Pericardium (tissue), 1 donor: ENCODE measurements around a stretch of chr11.

DNA sequence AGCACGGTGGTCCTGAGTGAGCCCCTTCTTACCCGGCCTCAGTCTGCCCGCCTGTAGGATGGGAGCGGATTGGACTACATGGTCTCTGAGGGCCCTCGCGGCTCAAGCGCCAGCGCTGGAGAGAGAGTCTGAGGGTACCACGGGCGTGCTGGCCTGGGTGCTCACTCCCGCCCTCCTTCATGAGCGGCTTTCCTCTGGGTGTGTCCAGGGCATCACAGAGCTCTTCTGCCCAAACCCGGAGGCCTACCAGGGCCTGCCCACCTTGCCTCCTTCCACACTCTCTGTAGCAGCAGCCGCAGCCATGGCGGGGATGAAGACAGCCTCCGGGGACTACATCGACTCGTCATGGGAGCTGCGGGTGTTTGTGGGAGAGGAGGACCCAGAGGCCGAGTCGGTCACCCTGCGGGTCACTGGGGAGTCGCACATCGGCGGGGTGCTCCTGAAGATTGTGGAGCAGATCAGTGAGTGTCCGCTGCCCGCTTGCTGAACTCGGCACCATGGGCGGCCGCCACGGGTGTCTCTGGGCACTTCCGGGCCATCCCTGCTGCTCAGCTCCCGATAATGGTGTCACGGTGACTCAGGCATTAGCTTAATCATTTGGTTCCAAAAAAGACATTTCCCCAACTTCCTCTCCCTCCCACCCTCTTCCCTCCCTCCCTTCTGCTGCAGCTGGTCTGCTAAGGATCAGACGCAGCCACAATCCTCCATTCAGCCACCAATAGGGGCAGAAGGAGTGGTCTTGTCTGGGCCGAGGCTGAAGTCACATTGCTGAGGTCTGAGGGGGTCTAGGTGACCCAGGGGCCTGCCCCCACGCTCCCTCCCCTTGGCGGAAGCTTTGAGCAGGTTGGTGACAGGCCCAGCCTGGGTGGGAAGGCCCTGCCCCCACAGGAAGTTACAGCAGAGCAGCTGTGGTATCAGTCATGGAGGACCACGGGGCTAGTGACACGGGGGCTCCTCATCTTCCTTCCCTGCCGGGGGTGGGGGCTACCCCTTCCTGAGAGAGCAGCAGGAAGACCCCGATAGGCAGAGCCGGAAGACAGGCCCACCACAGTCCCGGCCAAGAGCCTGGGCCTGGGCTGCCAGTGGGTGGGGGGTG is 891 bp downstream of the FERMT3 start:
- RRBS = 24% methylated on average over 7 of the region's 44 CpGs

DNA sequence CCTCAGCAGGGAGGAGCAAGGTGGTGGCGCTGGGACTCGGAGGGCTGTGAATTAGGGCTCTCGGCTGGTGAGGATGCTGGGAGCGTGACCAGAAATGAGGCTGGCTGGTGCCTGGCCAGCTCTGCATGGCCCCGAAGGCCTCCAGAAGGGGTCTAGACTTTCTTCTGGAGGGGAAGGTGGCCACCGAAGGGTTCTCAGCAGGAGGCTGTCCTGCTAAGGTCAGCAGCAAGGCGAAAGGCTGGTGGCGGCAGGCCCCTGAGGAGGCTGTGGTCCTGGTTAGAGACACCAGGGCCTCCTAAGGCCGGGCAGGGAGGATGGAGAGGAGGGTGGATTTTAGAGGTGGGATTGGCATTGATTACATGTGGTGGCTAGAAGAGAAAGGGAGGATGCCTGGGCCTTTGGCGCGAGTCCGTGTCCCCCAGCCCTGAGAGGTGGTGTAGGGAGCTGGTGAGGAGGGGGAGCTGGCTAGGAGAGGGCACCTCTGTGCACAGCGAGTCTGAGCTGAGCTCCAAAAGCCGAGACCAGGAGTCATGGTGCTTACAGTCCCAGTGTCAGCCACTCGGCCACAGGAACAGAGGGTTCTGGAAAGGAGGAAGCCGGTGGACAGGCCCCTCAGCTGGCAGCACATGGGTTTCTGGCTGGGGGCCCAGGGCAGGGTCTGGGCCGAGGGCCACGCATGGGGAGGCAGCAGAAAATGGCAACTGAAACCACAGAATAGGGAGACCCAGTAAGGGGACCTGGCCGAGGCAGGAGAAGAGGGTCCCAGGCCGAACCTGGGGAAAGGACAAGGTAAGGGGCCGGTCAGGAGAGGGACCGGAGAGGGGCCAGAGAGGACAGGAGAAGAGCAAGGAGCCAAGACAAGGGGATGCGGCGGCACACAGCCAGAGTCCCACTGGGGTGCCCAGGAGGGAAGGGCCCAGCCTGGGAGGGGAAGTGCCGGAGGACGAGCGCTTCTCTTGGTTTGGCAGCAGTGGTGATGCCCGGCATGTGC is 2.5 kb downstream of the FERMT3 start:
- RRBS = 79% methylated on average over 5 of the region's 28 CpGs

DNA sequence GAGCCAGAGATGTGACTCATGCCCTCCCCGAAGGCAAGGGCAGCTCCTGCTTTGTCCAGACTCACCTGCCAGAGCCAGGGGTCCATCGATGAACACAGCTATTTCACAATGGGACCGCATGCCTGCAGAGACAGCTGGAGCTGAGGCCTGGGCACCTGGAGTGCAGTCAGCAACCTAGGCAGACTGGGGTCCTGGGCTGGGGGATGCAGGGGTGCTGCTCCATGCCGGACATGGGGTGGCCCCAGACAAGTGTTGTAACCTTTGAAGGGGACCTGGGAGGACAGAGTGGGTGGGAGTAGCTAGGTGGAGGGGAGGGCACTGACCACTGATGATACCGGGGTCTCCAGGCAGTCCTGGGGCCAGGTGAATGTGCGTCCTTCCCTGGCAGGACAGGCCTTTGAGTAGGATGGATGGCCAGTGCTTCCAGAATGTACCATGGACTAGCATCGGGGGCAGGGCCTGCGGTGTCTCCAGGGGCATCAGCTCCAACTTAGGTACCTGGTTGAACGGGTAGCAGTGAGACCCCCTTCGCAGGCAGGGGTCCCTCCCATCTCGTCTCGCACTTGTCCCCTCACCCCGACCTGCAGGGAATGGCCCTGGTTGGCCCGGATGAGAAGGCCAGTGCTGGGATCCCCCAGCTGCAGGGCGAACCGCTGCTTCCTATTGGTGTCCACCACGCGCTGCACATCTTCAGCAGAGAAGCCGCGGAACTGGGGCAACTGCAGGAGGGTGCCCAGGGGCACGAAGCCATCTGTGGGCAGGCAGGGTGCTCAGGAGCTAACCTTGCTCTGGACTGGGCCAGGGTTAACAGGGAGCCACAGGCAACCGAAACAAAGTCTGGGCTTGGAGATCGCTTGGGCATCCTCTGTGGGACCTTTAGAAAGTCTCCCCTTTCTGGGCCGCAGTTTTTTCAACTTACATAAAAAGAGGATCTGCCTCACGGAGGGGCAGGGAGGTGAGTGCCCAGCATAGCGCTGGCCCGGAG is 1.5 kb downstream of the TRPT1 start:
- RRBS = 76% methylated on average over 1 of the region's 27 CpGs

DNA sequence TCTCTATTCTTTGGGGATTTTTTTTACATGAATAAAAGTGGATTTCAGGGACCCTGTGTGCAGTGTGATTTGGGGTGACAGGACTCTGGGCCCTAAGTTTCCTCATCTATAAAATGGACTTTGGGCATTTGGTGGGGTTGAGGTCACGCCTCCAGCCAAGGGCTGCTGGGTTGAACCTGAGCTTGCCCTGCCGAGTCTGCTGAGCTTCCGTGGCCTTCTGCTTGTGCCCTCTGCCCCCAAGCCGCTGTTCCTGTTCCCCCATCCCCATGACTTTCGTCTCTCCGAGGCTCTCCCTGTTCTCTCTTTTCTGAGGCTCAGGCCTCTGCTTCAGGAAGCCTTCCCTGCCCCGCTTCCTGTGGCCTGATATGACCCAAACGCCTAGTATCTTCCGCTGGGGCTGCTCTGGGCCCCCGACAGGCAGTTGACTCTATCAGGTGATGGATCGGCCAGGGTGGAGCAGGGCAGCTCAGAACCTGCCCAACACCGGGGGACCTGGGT is 16.5 kb downstream of the BAD start:
- RRBS = no CpG with 5 or more reads among the region's 12 CpGs

DNA sequence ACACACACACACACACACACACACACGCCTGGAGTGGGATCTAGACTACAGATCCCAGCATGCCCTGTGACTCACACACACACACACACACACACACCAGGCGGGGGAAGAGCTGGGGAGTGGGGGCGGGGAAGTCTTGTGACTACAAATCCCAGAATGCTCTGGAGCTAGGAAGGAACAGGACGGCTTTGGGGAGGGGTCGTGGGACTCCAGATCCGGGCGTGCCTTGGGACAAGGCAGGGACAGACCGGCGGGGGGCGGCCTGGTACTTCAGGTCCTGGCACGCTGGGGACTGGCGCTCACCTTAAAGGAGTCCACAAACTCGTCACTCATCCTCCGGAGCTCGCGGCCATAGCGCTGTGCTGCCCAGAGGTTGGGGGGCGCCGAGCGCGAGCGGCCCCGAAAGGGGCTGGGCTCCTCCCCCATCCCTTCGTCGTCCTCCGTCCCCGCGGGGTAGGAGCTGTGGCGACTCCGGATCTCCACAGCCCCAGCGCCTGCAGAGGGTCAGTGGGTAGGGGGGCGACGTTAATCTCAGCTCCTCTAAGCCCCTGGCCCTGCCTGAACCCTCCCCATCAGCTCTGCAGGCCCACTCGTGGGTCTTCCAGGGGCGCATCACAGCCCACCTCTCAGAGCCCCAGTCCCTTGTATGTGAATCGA is 13.0 kb downstream of the BAD start:
- RRBS = 1% methylated on average over 5 of the region's 36 CpGs

DNA sequence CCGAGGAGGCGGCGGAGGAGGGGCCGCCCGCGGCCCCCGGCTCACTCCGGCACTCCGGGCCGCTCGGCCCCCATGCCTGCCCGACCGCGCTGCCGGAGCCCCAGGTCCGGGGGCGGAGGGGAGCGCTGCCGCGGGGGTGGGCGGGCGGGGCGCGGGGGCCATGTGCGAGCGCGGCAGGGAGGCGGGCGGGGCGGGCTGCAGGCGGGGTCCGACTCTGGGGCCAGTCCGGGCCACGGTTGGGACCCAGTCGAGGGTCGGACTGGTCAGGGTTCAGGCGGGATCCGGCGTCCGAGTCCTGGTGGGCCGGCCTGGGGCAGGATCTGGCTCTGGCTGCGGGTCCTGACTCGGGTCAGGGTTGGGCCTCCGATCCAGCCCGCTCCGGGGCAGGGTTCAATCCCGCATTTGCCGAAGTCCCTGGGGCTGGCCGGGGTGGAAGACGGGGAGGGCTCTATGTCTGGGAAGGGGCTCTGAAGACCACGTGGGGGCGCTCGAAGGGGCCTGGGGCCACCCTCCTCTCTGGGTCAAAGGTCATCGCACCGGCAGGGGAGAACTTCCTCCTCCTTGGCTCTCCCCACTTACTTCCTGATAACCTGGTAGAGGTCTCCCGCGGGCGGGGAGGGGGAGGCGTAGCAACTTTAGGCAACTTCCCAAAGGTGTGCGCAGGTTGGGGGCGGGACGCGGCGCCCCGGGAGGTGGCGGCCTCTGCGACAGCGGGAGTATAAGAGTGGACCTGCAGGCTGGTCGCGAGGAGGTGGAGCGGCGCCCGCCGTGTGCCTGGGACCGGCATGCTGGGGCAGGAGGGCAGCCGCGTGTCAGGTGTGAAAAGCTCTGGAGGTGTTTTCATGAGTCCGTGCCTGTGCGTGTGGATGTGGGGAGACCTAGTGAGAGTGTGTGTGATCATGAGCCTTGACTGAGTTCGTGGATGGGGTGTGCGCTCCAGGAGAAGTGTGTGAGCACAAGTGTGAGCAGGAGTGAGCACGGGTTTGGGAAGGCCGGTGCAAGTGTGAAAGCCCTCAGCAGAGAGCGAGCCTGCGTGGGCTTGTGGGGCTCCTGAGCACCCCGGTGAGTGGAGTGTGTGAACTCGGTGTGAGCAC is 656 bp downstream of the ESRRA start:
- RRBS = 4% methylated on average over 36 of the region's 87 CpGs

- RRBS = no CpG with 5 or more reads among the region's 10 CpGs
Measured at GRCh38 chr11:64357825-64358372, 1.1 kb upstream of the RPS6KA4 start.

DNA sequence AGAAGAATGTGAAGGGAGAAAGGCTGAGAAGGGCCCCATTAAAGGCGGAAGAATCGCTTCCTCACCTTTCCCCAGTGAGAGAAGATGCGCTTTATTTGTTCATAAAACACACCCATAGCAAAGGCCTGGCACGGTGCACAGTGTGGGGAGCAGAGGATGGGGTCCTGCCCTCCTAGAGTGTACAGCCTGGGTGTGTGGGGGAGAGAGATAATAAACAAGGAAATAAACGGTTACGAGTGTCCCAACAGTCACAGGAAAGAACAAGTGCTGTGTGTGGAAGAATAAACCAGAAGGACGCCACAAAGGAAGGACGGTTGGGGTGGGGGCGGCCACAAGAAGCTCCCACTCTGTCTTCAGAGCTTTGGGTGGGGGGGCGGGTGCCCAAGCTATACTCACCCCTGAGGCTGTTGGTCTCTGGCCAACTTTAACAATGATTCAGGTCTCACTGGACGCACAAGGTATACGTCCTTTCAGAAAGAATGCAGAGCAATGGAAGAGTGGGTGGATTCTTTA is 56.1 kb upstream of the SLC22A11 start:
- RRBS = no CpG with 5 or more reads among the region's 12 CpGs

- RRBS = 3% methylated on average over 20 of the region's 47 CpGs
Measured at GRCh38 chr11:64642469-64642898, 51.5 kb downstream of the SLC22A12 start.

GRCh38 chr11:64768980-64769878 is 9.1 kb downstream of the SF1 start:
- RRBS = no CpG with 5 or more reads among the region's 15 CpGs

DNA sequence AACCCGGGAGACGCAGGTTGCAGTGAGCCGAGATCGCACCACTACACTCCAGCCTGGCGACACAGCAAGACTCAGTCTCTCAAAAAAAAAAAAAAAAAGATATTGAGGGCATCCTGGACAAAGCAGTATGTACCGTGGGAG is 3.6 kb downstream of the SF1 start:
- RRBS = no CpG with 5 or more reads among the region's 6 CpGs

DNA sequence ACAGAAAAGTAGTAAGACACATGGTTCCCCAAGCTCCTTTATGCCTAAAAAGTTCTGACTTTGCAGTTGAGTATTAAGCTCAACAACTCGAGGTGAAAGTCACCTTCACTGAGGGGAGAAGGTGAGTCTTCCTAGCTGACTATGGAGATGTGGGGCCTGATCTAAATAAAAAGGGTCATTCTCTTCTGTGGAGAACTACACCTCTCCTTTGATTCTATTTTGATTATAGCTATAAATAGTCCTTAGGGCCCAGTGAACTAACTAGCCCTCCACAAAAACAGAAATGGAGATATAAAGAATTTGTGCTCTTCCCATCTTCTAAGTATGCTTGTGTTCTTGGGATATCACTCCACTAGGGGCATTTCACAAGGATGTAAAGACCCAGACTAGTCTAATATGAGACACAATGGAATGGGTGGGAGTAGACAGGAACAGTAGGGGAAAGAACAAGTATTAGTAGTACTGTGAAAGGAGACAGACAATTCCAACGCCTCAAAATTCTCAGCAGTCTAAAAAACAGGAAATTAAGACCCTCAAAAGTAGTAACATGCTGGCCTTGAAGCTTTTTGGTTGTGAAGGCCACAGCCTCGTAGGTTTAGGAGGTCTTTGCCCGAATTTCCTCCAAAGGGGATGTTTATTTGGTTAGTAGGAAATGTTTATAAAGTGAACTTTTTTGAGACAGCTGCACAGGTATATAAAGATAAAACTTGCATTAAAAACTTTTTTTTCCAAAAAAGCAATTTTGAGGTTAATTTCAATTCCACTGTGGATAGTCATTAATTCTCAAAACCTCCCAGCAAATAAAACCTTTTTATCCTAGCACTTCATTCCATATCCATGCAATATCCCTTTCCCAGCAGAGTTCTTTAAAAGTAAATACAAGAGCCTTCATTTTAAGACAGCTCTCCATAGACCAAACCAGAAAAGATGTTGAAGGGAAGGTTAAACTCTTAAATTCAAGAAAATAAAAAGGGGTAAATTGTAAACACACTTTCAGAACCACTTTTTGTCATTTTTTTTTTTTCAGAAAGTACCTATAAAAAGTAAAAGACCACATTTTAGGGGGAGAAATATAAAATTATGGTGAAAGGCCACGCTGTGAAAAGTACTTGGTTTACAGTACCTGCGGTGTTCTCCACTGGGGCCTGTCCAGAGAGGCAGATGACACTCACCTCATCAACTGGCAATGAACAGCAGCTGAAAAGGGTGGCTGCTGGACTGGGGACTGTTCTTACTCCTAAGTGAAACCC is 2.9 kb downstream of the SF1 start:
- RRBS = no CpG with 5 or more reads among the region's 6 CpGs

GRCh38 chr11:64803940-64804200 is 856 bp upstream of the MAP4K2 start:
- RRBS = 24% methylated on average over 2 of the region's 7 CpGs

DNA sequence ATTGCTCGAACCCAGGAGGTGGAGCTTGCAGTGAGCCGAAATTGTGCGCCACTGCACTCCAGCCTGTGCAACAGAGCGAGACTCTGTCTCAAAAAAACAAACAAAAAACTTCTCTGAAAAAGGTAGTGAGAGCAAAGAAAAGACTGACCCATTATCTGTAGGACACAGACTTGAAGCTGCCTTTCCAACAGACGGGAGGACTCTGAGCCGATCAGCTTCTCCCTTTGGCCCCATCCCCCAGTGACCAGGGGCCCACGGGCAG is 3.0 kb downstream of the EHD1 start:
- RRBS = no CpG with 5 or more reads among the region's 7 CpGs

DNA sequence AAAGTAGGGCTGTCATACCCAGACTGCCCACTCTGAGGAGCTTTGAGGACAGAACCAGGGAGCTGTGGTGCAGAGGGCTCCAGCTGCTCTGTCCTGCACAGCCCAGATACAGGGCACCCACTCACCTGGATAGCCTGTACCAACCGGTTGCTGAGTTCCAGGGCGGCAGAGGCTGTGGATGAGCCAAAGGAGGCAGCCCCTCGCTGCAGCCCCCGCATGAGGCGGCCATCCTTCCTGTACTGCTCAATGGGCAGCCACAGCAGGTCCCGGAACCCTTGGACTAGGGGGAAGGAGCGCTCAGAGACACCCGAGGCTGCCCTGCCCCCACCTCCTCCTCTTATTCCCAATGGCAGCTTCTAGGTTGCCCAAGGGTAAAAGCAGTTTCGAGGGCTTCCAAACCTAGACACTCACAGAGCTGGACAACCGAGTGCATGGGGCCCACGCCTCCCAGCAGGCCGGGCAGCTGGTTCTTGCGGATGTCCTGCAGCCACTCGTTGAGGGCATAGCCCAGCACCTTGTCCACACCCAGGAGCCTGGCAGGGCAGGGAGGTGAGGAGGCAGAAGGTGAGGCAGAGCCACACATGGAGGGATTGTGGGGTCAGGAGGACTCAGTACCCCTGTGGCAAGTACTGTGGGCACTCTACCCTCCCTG is 18.0 kb upstream of the EHD1 start:
- RRBS = no CpG with 5 or more reads among the region's 14 CpGs

DNA sequence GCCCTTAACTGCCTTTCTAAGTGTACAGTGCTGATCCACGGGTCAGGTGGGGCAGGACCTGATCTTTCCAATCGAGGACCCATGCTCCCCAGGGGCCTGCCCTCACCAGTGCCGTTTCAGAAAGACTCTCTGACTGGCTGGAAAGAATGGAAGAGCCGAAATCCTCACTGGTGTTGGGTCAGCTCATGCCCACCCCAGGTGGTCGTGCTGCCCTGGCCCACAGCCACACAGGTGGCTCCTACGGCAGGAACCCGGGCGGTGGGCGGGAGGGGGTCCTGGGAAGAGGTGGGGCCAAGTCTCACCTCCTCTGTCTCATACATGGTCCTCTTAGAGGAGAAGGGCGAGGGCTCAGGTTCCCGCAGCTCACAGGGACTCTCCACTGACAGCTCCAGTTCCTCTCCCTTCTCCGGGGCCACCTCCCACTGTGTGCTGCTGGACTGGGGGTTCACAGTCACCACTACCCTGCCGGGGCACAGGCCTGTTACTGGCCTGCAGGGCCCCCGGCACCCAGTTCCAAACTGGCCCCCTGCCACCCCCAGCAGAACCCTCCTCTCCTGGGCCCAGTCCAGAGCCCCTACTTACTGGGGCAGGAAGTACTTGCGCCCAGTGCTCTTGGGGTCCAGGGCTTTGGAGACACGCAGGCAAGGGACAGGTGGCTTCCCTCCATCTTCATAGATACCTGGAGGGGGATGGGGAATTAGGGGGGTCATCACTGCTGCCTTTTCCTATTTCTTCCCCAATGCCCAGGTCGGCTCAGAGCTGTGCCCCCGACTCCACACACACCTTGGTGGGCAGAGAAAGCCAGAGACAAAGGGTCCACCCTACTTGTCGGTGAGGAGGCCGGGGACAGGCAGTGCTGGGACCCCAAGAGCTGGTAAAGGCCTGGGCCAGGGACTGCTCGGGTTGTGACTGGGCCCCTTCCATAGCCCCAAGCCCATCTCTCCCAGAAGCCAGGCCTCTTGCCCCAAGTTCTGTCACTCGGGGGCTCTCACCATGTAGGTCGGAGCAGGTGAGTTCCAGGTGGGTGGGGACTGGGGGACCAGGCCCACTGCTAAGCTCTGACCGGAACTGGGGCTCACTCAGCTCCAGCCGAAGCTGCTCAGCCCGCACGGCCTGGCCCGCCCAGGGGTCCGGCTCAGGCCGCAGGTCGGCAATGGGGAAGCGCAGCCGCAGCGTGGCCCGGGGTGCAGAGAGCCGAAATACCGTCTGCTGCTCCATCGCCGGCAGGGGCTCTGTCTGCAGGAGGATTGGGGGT is 7.9 kb downstream of the ATG2A start:
- RRBS = 87% methylated on average over 5 of the region's 39 CpGs

DNA sequence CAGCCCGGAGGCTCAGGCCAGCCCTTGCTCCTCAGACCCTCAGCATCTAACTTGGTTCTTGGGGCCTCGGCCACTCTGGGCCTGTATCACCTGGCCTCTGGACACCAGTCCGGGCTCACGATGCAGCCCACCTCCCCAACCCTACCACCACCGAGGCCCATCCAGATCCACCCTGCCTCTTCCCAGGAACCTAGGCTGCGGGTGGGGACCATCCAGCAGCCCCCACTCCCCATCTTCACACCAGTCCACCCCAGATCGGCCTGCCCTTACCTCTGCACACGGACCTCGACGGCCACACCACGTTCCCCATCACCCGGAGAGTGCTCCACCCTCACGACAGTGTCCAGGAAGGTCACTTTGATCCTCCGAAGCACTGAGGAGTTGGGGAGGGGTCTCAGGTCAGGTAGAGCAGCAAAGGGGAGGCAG is 3.4 kb downstream of the ATG2A start:
- RRBS = 98% methylated on average over 2 of the region's 14 CpGs

- RRBS = no CpG with 5 or more reads among the region's 13 CpGs
Measured at GRCh38 chr11:65077899-65078624, 5.8 kb downstream of the CDCA5 start.

DNA sequence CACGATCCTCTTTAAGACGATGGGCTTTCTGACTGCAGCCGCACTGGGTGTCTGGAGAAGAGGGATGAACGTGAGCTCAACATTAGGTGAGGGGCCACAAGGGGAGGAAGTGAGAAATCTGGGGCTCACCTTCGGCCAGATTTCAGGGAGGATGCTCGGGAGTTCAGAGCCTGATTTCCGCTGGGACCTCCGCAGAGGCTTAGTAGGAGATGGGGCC is 432 bp downstream of the CDCA5 start:
- RRBS = no CpG with 5 or more reads among the region's 8 CpGs

- RRBS = no CpG with 5 or more reads among the region's 24 CpGs
Measured at GRCh38 chr11:65113079-65113670, 1.5 kb downstream of the TM7SF2 start.